ENCODE data around the genes ZNF264, ZNF548, ZNF772, ZNF274 and RNF225.

DNA sequence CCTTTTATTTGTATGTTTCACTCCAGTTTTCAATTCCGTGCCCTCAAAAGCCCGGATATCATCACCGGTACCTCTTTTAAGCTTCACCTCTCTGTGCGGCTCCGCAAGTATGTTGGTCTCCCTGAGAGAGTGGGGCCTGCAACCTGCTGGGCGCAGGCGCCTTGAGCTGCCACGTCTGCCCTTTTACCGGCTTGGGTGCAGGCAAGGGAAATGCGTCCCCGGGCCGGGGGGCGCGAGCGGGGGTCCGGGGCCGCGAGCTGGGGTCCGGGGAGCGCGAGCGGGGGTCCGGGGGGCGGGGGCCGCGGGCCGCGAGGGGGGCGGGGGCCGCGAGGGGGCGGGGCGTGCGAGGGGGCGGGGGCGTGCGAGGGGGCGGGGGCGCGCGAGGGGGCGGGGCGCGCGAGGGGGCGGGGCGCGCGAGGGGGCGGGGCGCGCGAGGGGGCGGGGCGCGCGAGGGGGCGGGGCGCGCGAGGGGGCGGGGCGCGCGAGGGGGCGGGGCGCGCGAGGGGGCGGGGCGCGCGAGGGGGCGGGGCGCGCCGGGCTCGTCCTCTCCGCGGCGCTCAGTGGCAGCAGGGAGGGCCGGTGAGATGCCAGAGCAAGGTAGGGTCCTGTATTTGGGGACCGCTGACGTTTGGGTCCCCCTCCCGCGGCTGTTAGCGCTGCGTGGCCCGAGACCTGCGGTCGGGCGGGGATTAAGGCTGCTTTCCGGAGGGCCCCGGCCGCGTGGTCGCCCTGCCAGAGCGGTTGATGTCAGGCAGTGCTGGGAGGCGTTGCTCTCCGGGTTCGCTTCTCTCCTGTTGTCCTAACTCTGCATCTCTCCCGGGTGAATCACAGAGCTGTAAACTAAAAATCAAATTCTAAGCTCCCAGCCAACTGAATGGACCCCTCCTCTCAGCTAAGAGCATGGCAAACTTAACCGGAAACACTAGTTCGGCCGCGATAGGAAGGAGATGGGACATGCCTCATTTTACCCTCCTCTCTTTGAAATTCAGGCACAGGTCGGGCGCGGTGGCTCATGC is 4.7 kb upstream of the DUXA start:
- RRBS = 14% methylated on average over 15 of the region's 109 CpGs

GRCh38 chr19:57191052-57192118 is at the start of gene ZNF264:
Gene ZNF264 (plus strand): TSS chr19:57191500.
- RRBS = 2% methylated on average over 16 of the region's 86 CpGs

- RRBS = 98% methylated on average over 2 of the region's 23 CpGs
Observed at GRCh38 chr19:57211971-57213189, 18.4 kb upstream of the AURKC start.

DNA sequence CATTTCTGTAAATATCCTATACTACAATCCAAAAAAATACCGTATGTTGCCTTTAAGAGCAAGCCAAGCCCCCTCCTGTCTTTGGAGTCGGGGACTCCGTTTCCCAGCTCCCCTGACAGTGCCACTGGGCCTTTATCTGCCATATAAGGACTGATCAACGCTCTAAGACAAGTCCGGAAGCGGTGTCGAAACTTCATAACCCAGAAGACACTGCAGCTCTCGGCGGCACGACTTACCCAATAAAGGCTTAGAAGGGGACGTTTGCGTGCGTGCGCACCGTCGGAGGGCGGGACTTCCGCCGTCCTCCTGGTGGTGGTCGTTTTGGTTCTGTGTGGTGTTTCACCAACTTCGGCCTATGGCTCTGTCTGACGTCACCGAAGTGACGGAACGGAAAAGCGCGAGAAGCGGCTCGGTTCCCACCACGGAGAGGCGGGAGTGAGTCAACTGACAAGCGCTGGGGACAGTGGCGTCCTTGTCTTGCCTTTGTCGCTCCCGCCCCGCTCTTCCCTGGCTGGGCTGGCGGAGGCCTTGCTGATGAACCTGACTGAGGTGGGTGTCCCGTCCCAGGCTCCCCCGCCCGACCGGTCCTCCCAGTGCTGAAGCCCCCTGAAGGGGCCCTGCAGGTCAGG is at the start of gene ZNF548:
TSS of gene ZNF548 (plus strand) at position 289 of the 629 bp plus-strand sequence.
- RRBS = no CpG with 5 or more reads among the region's 41 CpGs

- RRBS = no CpG with 5 or more reads among the region's 21 CpGs
Observed at GRCh38 chr19:57390195-57391039, 763 bp downstream of the ZNF548 start.

DNA sequence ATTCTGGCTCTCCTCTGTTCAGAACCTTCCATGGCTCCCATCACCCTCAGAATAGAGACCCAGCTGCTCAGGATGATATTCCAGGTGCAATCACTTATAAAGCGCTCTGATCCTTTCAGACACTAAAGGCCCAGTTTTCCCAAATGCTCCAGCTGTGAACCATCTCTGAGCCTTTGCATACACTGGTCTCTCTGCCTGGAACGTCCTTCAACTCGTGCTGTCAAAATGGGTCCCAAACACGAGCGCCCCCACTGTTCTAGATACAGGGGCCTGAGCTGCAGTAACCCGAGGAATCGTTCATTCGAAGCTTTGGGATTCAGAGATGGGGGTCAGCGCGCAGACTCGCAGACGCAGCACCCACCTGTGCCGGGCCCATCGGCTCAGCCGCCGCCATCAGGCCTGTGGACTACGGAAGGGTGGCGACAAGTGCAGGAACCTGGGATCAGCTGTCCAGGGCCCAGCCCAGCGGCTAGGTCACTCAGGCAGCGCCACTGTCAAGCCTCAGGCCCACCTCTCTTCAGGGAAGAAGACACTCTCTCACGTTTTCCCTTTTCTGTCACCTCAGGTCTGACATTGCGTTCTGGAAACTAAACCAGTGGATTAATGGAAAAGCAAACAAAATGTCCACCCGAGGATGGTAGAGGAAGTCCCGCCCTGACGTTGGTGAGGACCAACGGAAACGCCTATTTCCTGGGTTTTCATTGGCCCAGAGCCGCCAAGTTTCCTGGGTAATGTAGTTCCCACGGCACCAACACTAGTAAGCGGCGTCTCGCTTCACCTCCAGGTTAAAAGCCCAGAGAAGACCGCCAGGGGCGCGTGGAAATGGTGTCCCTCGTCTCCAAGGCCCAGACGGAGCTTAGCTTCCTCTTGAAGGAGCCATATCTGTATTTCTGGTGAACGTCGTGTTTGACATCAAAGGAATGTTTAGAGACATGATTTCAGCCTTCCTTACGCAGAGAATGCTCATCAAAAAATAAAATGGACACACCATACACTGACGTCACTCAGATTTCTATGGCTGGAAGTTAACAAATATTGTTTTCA is at the start of gene ZNF772:
TSS of gene ZNF772 (minus strand) at position 651 of the 1,044 bp plus-strand sequence.
- RRBS = no CpG with 5 or more reads among the region's 41 CpGs

- RRBS = 52% methylated on average over 1 of the region's 30 CpGs
Observed at GRCh38 chr19:57803493-57804548, 10.9 kb downstream of the ZNF552 start.

- RRBS = no CpG with 5 or more reads among the region's 3 CpGs
Observed at GRCh38 chr19:57812161-57812684, 2.5 kb downstream of the ZNF552 start.

DNA sequence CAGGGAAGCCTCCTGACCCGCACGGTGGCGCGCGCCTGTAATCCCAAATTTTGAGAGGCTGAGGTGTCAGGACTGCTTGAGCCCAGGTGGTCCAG is 247 bp upstream of the ZNF552 start:
- RRBS = no CpG with 5 or more reads among the region's 5 CpGs

- RRBS = no CpG with 5 or more reads among the region's 10 CpGs
Observed at GRCh38 chr19:57915526-57916201, 728 bp downstream of the ZNF417 start.

DNA sequence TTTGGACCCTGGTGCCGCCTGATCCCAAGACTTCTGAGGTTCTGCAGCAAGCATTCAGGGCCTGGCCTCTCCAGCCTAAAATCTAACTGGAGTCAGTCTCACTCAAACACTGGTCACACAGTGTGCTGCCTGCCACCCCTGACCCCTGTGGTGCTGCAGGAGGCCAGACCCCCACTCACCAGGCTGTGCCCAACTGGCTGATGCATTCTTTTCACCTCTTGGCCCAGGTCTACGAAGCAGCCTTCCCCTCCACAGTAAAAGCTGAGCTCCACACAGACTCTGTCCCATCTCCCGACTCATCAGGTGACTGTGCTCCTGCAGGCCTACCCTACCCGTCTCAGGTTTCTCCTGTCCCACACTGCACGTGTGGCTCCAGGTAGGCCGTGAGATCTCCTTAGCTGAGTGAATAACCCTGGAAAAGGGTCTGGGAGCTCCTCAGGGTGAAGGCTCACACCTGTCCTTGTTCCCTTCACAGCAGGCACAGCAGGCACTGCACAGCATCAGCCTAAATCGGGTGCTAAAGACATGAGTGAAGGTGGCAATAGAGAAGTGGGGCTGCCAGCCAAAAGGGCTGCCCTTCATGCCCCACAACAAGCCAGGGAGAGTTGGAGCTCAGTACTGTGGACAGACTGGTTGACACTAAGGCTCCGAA is 3.5 kb downstream of the ZNF606 start:
- RRBS = no CpG with 5 or more reads among the region's 8 CpGs

DNA sequence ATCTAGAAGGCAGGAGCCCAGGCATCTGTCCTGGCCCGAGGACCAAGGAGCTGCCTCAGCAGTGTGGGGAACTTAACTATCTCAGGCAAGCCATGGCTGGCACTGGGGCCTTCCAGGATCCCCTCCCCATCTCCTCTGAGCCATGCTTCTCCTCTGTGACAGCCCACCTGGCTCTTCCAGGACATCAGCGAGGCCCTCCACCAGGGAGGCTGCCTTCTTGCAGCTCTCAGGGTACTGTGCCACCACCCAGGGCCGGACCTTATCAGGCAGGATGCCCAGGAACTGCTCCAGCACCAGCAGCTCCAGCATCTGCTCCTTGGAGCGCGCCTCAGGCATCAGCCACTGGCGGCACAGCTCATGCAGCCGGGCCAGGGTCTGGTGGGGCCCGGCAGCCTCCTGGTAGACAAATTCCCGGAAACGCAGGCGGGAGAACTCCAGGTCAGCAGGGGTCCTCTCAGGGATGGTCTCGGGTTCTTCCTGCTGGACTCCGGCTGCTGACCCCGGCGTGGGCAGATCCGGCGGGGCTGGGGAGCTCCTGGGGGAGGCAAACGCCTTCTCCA is 8.3 kb downstream of the ZSCAN18 start:
- RRBS = 92% methylated on average over 7 of the region's 18 CpGs

DNA sequence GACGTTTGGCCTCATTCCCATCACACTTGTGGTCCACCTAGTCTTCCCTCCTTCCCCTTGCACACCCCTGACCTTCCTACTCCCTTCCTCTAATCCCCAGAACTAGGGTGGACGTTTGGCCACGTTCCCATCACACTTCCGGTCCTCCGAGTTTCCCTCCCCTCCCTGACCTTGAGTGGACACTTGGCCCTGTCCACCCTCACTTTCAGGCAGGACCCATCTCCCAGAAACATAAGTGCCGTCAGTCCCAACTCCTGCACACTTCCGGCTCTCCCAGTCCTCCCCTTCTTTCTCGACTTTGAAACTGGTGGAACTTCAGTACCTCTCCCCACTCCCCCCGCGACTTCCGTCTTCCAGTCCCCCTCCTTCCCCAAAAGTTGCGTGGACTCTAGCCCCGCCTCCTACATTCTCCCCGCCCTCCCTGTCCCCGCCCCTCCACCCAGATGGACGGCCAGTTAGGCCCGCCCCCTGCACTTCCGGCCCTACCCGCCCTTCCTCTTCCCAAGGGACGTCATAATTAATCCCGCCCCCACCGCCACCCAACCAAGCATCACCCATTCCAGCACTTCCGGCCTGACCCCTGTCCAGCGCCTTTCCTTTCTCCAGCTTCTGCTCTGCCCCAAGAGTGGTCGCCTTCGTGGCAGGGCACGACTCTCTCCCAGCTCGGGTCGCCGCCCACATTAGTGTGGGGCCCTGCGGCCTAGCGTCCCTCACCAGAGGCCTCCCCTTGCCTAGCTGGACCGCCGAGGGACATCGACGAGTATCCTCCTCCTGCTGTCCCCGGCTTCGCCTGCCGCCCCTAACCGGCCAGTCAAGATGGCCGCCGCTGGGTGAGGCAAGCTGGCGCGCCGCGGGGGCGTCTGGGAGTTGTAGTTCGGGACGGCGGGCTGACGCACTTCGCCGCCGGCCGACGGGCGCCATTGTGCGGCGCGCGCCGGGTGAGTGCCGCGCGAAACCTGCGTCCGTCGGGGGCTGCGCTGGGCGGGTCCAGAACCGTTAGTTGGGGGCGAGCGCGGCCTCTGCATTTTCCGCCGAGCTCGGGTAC is at the start of gene ZNF274:
TSS of gene ZNF274 (plus strand) at position 557 of the 1,045 bp plus-strand sequence.
- RRBS = 1% methylated on average over 26 of the region's 77 CpGs

DNA sequence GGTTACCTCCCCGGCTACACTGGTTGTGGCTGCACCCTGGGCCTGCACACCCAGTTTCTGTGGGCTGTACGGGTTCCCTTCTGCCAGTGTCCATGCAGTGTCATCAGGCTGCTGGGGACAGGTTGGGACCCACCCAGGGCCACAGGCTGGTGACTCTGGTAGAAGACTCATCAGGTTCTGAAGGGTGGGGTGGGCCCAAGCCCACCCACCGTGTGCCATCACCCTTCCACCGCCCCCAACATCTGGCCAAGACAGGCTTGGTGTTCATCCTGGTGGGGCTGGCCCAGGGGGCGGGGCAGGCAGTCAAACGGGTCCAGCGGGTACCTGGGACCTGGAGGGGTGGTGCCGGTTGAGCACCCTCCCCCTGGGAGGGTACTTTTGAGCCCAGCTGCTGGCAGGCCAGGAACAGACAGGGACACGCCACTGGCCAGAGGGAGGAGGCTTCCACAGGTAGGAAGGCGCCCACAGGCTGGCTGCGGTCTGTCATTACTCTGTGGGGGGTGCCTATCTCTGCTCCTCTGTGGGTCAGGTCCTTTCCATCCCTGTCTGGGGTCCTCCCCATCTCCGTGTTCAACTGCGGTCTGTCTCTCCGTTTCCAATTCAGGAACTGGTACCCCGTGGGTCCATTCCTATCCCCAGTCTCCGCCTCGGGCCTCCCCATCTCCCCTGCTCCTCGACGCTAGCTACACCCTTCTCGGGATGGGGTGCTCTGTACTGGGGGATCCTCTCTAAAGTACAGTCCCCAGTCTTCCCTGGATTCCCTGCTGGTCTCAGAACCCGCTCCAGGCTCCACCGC is at the start of gene RNF225:
TSS of gene RNF225 (plus strand) at position 405 of the 796 bp plus-strand sequence.
- RRBS = no CpG with 5 or more reads among the region's 22 CpGs

- RRBS = no CpG with 5 or more reads among the region's 12 CpGs
Observed at GRCh38 chr19:58559455-58559644, 939 bp upstream of the UBE2M start.

Data from CMK (cell line).